Skeletal muscle tissue (tissue), 7 donors: ENCODE results near the gene AGTR1.

DNA sequence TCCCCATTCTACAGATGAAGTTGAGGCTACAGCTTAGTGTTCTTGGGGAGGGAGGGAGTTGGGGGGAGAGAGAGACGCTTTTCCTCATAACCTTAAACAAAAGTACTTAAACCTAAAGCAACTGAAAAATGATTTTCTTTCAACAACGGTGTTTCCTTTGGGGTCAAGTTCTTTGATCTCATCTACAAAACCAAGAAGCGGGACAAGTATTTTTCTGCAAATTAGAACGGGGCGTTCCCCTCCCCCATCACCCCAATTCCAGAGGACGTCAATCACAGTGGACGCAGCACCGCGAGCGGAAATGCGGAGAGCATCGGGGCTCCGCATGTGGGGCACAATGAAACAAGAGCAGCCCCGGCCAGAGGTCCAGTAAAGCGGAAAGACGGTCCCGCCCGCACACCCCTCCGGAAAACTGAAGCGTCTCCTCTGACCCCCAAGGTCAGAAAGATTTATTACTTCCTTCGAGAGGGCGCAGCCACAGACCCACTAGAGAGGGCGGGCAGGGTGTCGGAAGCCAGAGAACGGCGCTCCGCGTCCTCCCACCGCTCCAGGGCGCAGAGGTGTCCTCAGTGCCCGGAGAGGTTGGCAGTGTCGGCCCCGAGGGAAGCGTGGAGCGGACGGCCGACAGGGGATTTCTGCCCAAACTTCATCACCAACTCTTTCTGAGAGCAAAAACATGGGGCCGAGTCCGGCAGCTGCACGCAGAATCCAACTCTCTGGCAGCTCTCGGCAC, 627 bp upstream of the CHST2 start:
- PRO-cap, 3 experiments: no peak in any of the 3 experiments
- RAMPAGE, long total RNA: no peak
- RRBS, 2 experiments: 3 to 4% methylated on average over 13 of the region's 41 CpGs

- PRO-cap, 3 experiments: no peak in any of the 3 experiments
- RAMPAGE, long total RNA: no peak
- RRBS, 2 experiments: no CpG with 5 or more reads among the region's 1 CpG
These were observed 182.6 kb downstream of the CHST2 start for GRCh38 chr3:143302281-143302480.

DNA sequence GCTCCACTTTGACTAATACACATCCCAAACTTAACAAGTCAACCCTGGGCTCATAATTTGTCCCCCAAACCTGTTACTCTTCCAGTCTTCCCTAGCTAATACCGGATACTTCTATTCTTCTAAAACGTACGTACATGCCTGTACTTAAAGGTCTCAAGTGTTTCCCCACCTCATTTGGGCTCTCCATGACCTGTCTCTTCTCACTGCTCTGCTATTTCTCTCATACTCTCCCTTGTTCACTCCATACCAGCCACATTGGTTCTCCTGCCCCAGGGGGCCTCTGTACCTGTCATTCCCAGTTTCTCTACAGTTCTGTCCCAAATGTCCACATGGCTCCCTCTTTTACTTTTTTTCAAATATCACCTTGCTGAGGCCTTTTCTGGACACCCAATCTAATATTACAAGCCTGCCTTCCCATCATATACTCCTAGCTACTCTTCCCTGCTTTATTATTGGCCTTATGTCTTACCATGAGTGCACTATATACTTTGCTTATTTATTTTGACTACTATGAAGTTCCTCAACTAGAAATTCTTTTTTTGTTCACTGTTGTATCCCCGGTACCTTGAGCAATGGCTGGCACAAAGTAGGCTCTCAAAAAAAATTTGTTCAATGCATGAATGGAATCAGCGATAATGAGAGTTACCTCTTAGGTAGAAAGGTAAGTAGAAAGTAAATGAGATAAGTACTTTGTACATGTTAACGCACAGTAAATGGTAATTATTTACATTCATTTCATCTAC, 300.7 kb downstream of the SLC9A9 start:
- PRO-cap, 3 experiments: no peak in any of the 3 experiments
- RAMPAGE, long total RNA: no peak
- RRBS, 2 experiments: no CpG with 5 or more reads among the region's 6 CpGs

GRCh38 chr3:143653591-143654029, 194.7 kb downstream of the SLC9A9 start:
- PRO-cap, 3 experiments: no peak in any of the 3 experiments
- RAMPAGE, long total RNA: no peak
- RRBS, 2 experiments: no CpG with 5 or more reads among the region's 3 CpGs

- PRO-cap, 3 experiments: no peak in any of the 3 experiments
- RAMPAGE, long total RNA: no peak
- RRBS, 2 experiments: no CpG with 5 or more reads among the region's 3 CpGs
These were observed 1.4 kb downstream of the PLOD2 start for GRCh38 chr3:146159677-146159946.

- PRO-cap, 3 experiments: no peak in any of the 3 experiments
- RAMPAGE, long total RNA: no peak
- RRBS, 2 experiments: no CpG with 5 or more reads among the region's 5 CpGs
These were observed 88.7 kb upstream of the PLSCR4 start for GRCh38 chr3:146339596-146339981.

GRCh38 chr3:146511259-146512144, 32.9 kb downstream of the PLSCR1 start:
- PRO-cap, 3 experiments: no peak in any of the 3 experiments
- RAMPAGE, long total RNA: no peak
- RRBS, 2 experiments: no CpG with 5 or more reads among the region's 6 CpGs

DNA sequence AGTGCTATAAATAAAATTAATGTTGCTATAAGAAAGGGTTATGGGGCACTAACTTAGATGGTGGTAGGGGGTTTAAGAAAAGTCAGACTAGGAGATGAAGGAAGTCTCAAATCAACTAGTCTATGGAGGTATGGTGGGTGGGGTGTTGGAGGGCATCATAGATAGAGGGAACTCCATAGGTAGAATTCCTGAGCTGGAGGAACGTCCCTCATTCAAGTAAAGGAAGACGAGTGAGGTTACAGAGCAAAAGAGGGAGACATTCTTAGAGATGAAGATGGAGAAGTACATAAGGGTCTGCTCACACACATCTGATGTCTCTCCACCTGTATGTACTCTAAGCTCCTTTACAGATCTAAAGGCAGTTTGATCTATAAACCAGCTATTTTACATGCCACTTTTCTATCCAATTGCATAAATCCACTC, 1.5 kb downstream of the PLSCR1 start:
- PRO-cap, 3 experiments: no peak in any of the 3 experiments
- RAMPAGE, long total RNA: no peak
- RRBS, 2 experiments: no CpG with 5 or more reads among the region's 2 CpGs

- PRO-cap, 3 experiments: no peak in any of the 3 experiments
- RAMPAGE, long total RNA: no peak
- RRBS, 2 experiments: 23 to 25% methylated on average over 2 of the region's 76 CpGs
These were observed 15.4 kb downstream of the ZIC4 start for GRCh38 chr3:147390704-147391627.

- PRO-cap, 3 experiments: peak in 2 of 3 experiments; most common plus-strand start chr3:147392032 (in 1)
- RAMPAGE, long total RNA: no peak
- RRBS, 2 experiments: 2 to 3% methylated on average over 24 of the region's 62 CpGs
These were observed 14.0 kb downstream of the ZIC4 start for GRCh38 chr3:147391950-147393128.

DNA sequence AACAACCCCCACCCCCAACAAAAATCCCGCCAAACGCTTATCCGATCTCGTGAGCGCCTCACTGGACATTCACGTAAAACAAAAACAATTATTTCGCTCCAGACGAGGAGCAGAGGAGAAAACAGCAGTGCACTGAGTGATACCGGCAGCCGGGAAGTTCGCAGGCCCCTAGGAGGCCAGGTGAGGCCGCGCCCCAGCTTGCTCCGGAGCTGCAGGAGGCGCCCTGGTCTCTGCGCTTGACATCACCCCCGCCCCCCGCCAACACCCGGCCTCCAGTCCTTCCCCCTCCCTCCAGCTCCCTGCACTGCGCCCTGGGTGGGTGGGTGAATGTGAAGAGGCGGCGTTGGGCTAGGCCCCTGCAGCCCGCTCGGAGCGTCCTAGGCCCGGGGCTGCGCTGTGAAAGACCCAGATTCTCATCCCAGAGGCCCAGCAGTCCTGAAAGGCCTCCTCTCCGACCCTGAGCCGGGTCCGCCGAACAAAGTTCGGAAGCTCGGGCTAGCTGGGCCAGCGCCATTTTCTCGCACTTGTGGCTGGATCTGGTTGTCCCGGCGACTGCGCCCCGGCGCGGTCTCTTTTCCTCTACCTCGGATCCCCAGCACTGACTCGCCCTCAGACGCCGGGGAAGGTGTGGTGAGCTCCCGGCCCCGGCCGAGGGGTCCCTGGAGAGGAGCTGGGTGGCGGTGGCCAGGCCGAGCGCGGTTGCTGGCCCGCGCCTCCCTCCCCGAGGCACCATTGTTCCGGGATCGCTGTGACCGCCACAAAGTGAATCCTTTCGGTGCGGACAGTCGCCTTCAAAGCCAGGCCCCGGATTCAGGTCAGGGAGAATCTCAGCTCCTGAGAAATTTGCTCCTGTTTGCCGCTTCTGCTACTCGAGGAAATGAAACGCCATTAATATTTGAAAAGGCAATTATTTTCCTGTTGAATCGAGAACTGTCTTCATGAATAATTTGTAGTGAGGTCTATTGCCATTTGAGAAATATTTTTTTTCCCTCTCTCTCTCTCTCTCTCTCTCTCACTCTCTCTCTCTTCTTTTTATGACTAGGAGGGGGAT, 12.9 kb downstream of the ZIC4 start:
- PRO-cap, 3 experiments: peak in 3 of 3 experiments; most common plus-strand start position 304 of the sequence (in 3); most common minus-strand start position 211 of the sequence (in 1)
- RAMPAGE, long total RNA: no peak
- RRBS, 2 experiments: 19 to 23% methylated on average over 43 of the region's 66 CpGs

DNA sequence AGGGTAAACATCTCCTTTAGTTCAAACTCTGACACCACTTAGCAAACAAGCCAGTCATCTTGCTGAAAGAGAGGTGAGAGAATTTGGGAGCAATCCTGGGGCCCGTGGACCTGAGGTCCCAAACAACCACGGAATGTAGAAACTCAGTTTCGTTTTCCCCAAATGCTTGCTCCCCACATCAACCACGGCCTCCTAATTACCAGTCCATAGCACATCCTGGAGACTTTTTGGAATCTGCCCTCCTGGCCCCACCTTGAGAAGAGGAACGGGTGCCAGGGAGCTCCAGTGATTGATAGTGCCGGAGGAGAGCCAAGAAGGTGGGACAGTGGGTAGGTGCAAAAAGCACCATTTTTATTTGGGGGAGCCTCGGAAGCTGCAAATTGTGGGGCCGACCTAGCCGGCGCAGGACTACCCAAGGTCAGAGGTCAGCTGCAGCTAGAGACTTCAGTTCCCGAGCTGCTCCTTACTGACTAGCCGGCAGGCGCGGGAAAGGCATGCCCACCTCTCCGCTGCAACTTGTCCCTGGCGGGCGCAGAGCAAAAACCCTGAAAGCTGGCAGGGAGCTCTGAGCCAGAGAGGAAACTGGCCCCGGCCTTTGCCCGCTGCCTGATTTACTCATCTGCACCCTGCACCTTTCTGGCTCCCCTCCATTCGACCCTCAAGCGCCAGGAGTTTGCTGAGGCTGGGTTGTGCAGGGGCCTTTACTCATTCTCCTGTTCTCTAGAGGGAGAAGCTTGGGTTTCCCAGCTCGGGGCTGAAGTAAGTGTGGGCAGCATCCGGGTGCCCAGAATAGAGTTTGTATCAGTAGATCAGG, 1.7 kb downstream of the ZIC4 start:
- PRO-cap, 3 experiments: no peak in any of the 3 experiments
- RAMPAGE, long total RNA: no peak
- RRBS, 2 experiments: 27 to 32% methylated on average over 11 of the region's 23 CpGs

DNA sequence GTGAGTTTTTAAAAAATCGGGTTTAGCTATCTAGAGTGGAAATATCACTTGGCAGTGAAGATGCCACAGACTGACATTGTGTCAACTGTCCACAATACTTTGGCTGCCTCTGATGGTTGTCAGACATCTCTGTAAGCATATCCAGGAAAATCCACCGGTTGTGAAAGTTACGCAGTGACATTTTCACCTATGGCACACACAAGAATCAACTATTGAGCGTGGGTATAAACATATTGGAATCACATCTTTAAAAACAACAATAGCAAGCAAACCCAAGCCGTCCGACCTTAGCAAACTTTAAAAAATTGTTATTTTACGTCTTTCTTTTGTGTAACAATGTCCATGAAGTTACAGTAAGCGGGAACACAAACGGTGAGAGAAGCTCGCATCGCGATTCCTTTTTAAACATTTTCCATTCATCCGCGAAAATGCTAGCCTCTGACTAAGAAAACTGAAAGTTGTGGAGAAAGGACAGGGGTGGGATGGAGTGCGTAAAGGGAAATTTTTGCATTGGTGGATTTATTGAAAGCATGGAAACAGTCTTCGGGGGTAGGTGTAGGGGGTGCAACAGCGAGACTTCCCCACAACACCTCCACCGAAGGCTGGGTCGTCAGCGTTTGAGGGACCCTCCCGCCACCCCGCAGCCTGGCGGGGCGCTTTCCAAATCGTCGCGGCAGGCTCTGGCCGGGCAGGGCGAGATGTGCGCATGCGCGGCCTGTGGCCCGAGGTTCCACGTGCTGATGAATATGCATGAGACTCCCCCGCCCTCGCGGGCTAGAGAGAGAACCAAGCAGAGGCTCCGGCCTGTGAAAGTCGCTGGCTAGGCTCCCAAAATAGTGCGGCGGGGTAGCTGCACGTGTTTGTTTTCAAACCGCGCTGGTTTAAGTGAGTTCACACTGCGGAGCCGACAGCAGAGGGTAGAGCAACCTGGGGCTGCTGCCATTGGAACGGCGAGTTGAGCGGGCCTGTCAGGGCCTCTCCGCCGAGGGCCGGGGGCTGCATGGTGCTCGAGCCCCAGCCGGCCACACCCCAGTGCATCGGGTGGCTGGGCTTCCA, 9.7 kb downstream of the ZIC1 start:
- PRO-cap, 3 experiments: peak in 3 of 3 experiments; most common plus-strand start position 780 of the sequence (in 1); most common minus-strand start position 682 of the sequence (in 3)
- RAMPAGE, long total RNA: no peak
- RRBS, 2 experiments: under 1 to 3% methylated on average over 9 of the region's 55 CpGs

- PRO-cap, 3 experiments: no peak in any of the 3 experiments
- RAMPAGE, long total RNA: no peak
These were observed 304.6 kb downstream of the ZIC1 start for GRCh38 chr3:147713831-147714030.

GRCh38 chr3:148077912-148078450, 619.7 kb upstream of the AGTR1 start:
- PRO-cap, 3 experiments: no peak in any of the 3 experiments
- RAMPAGE, long total RNA: no peak
- RRBS, 2 experiments: no CpG with 5 or more reads among the region's 2 CpGs

GRCh38 chr3:148697329-148698334, at the start of gene AGTR1:
AGTR1 (plus strand) TSS chr3:148697903.
- PRO-cap, 3 experiments: peak in 3 of 3 experiments; most common plus-strand start chr3:148697944 (in 2); most common minus-strand start chr3:148697733 (in 1)
- RAMPAGE, long total RNA: no peak
- RRBS, 2 experiments: 2% methylated on average over 27 of the region's 66 CpGs

DNA sequence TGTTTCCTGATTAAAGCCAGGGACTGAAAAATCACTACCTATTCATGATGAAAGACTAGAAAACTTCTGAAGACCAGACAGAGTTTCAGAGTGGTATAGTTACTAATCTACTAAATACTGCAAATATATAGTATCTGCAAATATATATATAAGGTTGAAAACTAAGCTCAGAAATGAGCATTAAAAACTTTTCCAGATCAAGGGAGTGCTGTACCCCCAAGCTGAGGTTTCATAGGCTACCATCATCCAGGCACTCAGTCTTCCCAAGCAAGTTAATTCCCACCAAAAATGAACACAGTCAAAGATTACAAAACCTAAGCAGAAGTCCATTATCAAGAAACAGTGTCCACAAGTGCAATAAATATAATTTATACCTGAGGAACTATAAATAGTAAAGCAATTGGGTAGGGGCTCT, 37.4 kb downstream of the AGTR1 start:
- PRO-cap, 3 experiments: no peak in any of the 3 experiments
- RAMPAGE, long total RNA: no peak

DNA sequence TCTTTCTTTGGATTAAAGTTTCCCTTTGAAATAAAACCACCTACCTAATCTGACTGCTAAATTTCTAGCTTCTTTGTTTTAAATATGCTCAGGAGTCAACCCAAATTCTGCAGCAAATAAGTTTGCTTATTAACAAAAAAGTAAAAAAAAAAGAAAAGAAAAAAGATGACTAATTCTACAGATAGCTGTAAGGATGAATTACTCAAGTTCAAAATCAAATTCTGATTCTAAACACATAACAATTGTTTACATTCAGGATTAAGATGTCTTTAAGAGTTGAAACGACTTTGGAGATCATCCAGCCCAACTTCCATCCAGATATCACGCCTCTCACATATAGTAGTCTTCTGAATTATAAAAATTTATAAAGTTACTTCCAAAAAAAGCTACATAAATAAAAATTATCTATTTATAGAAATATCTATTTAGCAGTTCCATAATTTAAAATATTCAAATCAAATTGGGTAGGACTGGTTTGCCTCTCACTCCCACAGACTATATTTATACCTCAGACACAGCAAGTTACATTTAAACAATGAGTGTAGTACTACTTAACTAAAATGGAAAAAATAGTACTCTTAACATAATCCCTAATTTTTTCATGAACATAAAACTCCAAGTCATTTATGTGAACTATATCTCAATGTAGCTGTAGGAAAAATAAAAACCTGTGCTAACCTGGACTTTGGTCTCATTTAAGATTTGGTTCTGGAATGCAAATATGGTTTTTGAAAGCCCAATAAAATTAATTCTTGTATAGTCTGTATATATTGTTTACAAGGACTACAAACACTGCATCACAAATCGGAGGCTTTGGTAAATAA, 39.9 kb downstream of the GYG1 start:
- PRO-cap, 3 experiments: no peak in any of the 3 experiments
- RAMPAGE, long total RNA: no peak
- RRBS, 2 experiments: no CpG with 5 or more reads among the region's 3 CpGs

DNA sequence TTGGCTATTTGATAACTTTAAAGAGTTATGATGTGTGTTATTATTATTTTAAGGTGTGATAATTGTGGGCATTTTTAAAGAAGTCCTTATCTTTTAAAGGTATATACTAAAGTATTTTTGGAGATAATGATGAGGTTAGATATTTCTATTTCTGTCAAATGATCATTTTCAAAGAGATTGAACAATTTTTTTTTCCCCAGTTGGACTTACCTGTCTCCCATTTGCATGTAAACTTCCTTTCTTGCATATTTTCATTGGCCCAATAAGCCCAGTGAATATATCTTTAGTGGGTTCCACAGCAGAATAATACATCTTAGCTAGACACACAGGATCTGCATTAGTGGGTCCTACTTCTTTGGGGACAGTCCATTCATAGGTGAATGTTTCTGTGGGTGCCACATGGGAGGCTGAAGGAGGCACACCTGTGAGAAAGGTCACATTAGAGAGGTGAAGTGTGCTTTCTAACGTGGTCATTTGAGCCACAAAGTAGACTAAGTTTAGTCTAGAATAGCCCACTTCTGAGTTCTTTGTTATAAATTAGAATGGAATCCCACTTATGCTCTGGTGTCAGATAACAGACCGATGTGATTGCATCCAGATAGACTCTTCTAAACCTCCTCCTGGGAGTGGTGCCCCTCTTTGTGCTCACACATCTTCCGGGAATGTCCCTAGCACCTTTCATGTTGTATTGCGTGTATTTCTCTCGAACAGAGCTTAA, 23.3 kb downstream of the CP start:
- PRO-cap, 3 experiments: no peak in any of the 3 experiments
- RAMPAGE, long total RNA: no peak
- RRBS, 2 experiments: 54 to 58% methylated on average over 2 of the region's 5 CpGs

GRCh38 chr3:149218945-149219498, 2.6 kb downstream of the CP start:
- PRO-cap, 3 experiments: no peak in any of the 3 experiments
- RAMPAGE, long total RNA: no peak
- RRBS, 2 experiments: no CpG with 5 or more reads among the region's 1 CpG